Camera-type eye (tissue), 1 donor: Measurements from ENCODE around the genes HTR3C and EEF1AKMT4.

DNA sequence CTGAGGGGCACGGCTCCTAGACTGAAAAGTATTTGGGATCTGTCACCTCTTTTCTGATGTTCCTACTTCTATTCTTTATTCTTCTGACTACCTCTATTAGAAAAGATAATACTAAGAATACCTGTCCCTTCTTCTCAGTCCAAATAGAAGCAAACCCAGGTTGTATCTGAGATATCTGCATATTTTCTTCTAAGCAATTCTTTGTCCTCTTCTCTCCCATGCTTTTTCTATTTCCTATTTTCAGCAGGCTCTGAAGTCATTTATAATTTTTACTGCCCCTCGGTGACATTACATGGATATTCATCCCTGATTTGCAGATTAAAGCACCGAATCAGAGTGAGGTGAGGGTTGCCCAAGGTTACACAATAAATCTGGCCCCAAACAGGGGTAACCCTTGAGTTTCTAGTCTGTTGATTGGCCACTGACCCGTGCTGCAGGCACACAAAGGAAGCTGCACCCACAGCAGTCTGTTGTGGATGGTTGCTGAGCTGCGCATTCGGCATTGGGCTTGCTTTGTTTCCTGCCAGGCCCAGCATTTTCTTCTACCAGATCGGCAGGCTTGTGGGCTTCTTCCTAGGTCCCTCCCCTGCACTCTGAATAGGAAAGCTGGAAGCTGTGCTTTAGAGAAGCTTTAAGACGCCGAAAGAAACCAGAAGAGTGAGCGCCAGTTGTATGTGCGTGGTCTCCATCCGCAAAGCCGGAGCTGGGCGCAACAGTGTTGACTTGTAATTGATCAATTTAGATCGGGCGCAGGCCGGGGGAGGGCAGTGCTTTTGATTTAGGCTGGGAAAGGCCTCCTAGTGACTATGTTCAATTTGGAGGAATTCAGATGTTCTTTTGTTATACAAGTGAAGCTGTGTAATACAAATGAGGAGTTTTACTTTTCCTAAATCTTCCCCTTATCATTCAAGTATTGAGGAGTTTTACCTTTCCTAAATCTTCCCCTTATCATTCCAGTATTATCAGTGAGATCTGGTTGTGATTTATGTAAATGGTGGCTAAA lies 12.1 kb downstream of the B3GNT5 start:
- RAMPAGE, long total RNA: no peak

DNA sequence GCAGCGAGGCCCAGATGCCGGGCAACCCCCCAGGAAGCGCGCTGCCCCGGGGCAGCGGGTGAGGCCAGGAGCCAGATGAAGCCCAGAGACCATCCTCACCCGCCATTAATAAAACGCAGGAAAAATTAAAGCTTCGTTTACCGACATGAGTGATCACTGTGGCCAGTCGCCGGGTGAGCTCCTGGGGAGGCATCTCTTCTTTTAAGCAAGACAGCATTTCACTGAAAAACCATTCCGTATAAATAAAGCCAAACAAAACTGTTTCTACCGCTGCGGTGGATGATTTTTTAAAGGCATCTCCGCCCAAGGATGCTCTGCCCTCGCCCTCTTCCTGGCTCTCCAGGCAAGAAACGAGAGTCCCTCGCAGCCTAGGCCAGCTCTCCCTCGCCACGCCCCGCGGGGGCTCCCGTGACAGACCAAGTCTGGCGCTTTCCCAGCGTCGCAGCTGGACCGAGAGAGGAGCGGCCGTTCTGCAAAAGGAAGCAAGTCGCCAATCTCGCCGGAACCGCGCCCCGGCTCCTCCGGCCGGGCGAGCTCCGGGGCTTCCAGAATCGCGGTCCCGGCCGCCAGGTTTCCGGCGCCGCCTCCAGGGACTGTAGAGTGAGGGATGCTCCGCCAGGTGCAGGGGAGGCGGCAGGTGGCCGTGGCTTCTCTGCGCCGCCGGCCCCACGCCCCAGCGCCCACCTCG lies 514 bp downstream of the MCF2L2 start:
- RAMPAGE, long total RNA: no peak

DNA sequence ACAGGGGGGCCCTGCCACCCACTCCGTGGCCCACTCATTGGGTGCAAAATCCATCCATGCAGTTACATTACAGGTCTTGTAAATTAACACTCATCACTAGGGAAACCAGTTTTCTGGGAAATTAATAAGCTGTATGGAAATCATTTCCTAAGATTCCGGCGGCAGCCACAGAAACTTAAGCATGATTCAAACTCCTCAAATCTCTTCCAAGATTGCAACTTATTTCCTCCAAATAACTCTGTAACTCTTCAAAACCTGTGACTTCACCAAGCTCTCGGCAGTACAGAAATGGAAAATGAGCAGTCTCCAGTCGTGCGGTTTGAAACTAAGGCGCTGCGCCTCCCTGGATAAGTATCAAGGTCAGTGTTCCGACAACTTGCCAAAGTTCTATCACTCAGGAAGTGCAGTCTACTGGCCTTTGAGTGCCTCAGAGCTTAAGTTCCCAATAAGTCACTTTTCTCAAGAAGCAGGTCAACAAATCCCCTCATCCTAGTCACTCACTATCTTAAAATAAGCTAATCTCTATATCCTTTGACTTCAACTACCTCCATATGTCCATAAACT lies 24.8 kb upstream of the KLHL6 start:
- RAMPAGE, long total RNA: no peak

GRCh38 chr3:183636708-183637244 lies 1.4 kb downstream of the KLHL24 start:
- RAMPAGE, long total RNA: no peak

- RAMPAGE, long total RNA: no peak
These were observed 10.0 kb downstream of the MAP6D1 start for GRCh38 chr3:183815123-183816077.

DNA sequence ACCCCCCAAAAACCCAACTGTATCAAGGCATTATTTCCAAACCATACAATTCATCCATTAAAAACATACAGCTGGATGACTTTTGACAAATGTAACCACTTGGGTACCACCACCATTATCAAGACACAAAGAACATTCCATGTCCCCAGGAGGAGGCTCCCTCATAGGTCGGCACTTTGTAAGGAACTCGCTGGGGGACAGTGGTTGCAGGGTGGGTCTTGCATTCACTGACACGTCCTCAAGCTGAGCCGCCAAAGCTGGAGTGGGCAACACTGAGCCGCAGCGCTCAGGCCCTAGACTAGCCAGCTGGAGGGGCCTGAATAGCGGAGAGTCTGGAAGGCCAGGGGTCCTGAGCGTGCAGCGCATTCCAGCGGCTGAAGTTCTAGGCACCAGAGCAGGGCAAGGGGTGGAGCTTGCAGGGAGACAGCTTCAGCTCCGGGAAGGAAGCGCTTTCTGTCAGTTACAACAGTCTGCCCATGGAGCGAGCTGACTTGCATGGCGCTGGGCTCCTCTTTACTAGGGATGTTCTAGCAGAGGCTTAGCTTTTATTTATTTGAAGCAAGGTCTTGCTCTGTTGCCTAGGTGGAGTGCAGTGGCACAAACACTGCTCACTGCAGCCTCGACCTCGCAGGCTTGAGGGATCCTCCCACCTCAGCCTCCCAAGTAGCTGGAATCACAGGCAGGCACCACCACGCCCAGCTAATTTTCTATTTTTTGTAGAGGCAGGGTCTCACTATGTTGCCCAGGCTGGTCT lies 2.7 kb downstream of the MAP6D1 start:
- RAMPAGE, long total RNA: no peak

- RAMPAGE, long total RNA: no peak
These were observed 50.0 kb downstream of the ABCC5 start for GRCh38 chr3:183967470-183968217.

DNA sequence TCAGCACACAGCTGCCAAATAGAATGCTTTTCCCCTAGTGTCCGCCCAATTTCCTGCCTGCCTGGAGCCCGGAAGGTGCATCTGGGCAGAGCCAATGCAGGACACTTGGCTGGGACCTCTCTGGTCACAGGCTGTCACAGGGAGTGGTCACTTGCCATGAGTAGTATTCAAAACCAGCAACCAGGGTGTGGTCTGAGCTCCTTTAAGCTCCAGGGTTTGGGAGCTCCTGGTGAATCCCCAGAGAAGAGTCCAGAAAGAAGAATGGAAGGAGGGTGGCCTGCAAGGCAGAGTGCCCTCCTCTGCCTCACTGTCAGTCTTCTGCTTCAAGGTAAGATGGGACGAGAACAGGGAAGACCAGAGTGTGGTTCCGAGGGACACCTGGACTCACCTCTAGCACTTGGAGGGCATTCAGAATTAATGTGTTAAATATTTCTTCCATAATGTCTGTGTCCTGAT lies at the start of gene HTR3C:
Gene HTR3C (plus strand): TSS at position 228 of the 456 bp plus-strand sequence.
- RAMPAGE, long total RNA: no peak

- RAMPAGE, long total RNA: no peak
These were observed 15.5 kb upstream of the HTR3E start for GRCh38 chr3:184081430-184081771.

- RAMPAGE, long total RNA: no peak
These were observed 488 bp downstream of the DVL3 start for GRCh38 chr3:184155612-184156117.

DNA sequence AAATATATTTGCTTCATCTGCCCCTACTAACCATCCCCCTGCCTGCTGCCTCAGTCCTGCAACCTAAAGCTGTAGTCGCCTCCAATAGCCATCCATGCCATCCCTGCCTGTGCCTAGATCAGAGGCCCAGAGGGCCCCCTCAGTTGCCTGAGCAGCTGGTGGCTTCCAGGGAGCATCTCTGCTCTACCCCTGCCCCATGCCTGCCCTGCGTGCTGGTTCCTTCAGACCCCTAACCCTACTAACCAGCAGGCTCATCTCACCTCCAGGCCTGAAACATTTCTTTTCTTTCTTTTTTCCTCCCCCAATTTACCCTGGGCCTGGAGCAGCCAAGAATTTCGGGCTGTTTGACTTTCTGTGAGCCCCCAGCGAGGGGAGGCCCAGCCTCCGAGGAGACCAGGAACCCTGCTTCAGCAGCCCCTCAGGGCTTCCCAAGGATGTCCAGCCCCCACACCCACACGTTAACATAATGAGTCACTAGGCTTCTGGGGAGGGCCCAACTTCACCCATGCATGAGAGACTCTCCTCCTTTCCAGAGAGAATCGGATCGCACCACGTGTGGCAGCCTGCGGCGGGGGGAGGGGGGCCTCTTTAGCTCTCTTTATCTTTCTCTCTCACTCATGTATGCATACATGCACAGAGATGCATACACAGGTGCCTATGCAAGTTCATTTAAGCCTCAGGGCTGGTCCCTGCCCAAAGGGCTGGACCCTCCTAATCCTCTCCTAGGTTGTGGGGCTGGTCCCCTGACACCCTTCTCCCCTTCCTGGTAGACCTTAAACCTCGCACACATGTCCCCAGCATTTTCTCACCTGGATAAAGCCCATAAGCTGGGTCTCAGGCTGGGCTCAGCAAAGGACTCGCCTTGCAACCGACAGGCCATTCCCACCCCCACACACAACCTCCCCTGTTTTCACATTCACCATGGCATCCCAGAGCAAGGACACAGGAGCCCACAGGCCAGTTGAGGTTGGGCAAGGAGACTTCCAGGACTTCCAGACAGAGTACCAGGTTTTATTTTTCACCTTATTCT lies 3.1 kb upstream of the AP2M1 start:
- RAMPAGE, long total RNA: no peak

DNA sequence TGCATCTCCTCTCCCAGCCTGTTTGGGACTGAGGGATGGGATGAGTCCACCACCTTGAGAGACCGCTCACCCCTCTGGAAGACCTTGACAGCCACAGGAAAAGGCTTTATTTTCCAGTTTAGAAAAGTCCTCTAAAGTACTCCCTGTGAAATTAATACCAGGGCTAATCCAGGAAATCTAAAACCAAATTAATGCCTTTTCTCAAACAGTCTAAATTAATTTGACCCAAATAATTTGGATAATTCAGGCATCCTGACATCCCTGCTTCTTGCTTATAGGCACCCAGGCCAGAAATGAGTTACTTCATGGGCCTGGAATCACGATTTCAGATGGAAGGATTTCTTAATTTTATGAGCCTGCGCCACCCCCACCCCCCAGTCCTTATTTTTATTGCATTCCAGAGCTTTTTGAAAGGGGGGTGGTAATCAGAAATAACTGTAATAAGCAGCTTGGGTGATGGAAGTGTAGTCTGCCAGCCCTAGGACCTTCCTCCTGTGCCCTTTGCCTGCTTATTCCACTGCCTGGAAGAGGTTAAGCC lies 1.2 kb downstream of the AP2M1 start:
- RAMPAGE, long total RNA: no peak

DNA sequence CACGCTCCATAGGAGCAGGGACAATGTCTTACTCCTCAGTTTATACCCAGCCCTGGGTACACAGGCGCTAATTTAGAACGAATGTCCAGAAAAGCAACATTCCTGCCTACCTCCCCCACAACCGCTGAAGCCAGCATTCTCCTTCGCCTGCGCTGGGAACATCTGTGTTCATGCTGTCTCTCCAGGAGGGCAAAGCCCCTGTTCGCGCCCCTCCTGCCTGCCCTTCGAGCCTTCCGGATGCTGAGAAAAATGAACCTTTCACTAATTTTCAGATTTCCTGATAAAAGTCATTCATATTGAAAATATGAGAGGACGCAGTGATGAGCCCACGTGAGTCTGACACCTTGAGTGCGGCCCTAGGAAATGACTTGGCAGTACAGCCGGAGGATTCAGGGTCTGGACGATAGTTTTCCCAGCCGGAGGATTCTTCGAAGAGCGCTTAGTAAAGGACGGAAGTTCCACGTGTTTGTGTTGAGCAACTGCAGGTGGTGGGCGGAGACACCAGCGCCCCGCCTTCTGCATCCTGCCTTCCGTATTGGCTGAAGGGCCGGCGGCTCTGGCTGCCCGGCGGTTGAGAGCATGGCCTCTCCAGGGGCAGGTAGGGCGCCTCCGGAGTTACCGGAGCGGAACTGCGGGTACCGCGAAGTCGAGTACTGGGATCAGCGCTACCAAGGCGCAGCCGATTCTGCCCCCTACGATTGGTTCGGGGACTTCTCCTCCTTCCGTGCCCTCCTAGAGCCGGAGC lies at the start of gene EEF1AKMT4:
Gene EEF1AKMT4 (plus strand): TSS at position 557 of the 745 bp plus-strand sequence.
- RAMPAGE, long total RNA: no peak

- RAMPAGE, long total RNA: no peak
These were observed 614 bp downstream of the EEF1AKMT4 start for GRCh38 chr3:184249861-184250711.

GRCh38 chr3:184306231-184306563 lies 7.2 kb downstream of the PSMD2 start:
- RAMPAGE, long total RNA: no peak

GRCh38 chr3:184318968-184319427 lies 4.6 kb downstream of the EIF4G1 start:
- RAMPAGE, long total RNA: no peak

DNA sequence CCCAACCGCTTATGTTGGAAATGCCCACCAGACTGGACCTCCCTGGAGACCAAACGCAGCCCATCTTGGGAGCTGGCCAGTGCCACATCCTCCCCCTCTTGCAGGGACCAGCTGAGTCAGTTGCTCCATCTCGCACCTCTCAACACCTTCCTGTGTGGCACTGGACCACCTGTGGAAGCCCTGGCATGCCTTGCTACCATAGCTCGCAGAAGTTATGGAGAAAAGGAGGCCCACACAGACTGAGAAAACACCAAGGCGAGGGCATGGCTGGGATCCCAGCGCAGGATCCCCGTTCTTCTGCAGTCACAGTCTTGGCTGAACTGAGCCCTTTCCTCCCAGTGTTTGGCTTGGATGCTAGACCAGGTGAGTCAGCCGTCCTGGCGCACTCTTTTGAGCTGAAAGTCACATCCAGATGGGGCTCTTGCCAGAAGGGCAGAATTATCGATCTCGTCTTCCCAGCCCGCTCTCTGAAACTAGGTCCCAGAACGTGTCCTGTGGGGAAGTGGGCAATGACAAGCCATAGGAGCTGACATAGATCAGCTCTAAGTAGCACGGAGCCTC lies 46.9 kb downstream of the CHRD start:
- RAMPAGE, long total RNA: no peak

DNA sequence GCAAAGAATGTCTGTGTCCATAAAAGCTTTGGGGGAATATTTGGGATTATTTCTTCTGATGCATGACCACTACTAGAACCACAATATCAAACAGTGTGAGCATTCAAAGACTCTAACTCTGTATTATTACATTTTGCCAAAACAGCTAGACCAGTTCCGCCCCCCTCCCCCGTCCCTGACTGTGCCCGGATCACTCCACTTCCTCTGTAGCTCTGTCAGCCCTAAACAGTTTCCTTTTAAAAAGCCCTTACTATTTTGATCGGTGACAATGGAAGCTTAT lies 36.7 kb upstream of the EPHB3 start:
- RAMPAGE, long total RNA: no peak

DNA sequence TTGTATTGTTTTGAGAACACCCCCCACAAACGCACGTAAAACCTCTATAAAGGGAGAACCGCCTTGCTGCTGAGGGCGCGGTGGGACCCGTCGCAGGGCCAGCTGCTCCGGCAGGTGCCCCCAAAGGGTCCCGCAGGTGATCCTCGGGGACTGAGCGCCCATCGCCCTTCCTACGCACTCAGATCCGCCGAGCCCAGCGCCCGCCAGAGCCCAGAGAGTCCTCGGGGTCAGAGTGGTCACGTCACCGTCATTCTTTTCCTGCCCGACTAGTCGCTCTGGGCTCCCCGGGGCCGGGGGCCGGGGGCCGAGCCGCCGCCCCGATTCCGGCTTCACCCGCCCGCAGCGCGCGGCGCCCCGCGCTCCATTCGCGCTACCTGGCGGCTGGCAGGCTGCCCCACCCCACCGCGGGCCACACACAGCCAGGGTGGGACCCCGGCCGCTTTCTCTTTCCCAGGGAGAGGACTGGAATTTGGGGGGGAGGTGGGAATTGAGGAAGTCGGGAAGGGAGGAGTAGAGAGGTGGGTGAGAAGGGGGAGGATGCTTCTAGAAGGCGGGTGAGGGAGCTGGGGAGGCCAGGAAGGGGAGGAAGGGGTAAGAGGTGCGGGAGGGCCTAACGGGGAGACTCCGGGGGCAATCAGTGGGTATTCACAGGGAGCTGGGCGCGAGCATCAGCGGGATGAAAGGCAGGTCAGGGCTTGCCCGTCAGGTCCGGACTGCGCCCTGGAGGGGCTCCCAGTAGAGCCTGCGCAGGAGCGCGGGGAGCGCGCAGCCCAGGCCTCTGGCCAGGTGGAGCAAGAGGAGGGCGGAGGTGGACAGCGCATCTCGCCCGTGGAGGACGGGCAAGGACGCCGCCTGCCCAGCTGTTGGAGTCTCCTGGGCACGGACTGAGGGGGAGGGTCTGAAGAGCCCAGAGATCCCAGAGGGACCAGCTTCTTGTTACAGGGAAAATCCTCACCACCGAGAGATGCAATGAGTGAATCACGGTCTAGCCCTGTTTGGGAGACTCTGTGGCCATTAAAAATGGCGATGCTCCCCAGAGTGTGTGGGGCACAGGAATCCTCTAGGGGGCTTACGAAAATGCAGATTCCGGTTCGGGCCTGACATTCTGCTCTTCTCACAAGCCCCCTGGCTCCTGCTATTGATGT lies 35.9 kb upstream of the EPHB3 start:
- RAMPAGE, long total RNA: no peak

DNA sequence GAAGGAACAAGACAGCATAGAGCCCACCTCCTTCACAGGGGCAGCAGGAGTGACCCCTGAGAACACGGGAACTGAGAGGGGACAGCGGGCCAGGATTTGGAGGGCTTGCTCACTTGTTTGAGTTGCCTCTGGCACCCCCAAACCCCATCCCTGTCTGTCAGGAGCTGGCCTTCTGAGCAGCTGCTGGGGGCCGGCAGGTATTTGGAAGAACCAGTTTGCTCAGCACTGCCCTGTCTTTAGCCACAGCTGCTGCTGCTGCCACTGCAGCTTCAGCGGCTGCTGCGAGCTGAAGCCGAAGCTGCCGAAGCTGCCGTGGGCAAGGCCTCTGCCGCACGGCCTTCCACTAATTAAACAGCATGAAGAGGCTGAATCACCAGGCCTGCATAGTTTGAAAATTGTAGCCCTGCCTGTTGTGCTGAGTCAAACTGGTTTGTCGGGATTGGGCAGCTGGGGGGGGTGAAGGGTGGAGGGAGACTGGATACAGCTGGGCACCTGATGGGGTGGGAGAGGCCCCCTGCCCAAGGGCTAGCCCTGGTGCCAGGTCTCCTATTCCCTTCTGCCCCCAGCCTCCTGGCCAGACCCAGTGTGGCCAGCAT lies 4.1 kb downstream of the EPHB3 start:
- RAMPAGE, long total RNA: no peak